Karpas-422 (cell line): ENCODE results near the genes PRR18 and CEP43.

GRCh38 chr6:163965841-163966576, 551.5 kb downstream of the QKI start:
- PRO-cap, result no peak
- RAMPAGE, long total RNA, result no peak

- PRO-cap, result no peak
- RAMPAGE, long total RNA, result no peak
Observed at GRCh38 chr6:164396211-164396745, 913.1 kb downstream of the C6orf118 start.

DNA sequence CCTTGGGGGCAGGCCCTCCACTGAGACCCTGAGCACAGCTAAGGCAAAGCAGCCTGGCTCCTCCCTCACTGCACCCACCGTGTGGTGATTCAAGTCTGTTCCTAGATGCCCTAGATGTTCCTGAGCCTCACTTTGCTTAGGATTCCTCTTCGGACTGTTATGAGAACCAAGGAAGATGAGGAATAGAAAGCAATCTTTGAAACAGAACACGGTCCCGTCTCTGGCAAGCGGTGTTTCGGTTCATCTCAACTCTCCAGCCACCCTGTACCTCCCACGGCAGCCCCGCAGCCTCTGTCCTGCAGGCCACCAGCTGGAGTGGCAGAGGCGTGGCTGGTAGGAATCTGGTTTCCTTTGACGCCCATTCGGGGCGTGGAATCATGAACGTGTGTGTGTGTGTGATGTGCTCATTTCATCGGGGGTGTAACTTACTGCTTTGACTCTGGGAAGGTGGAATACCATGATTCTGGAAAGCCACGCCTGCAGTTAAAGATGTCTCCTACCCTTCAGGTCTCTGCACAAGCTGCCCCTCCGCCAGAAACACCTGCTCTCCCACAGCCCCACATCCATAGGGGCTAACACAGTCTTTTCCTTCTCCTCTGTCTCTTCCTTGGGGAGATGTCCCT, 21.3 kb downstream of the PDE10A start:
- PRO-cap, result no peak
- RAMPAGE, long total RNA, result no peak

GRCh38 chr6:165662119-165662645, 859 bp downstream of the PDE10A start:
- PRO-cap, result no peak
- RAMPAGE, long total RNA, result no peak

DNA sequence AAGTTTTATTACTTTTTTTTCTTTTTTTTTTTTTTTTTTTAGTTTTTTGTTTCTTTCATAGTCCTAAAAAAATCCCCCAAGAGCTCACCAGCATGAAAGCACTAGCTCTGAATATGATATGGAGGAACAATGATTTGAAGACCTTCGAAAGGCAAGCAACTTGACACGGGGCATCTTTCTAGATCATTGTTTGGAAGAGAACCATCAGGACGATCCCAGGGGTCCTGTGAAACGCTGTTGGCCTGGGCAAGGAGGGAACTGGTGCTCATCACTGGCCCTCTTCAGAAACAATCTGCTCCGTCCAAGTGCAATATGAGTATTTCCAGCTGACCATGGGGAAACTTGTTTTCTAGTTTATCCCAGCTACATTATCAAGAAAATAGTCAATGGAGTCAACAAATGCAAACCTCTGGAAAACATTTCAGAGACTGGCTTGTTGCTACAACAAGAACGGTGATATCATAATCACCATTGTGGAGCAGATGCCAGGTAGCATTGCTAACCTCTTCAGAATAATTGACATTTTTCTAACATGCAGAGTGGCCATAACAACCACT, 111.8 kb upstream of the PDE10A start:
- PRO-cap, result no peak
- RAMPAGE, long total RNA, result no peak

GRCh38 chr6:166308260-166309027, at the start of gene PRR18:
Gene PRR18, minus strand, starts transcription at chr6:166308392.
- PRO-cap, result no peak
- RAMPAGE, long total RNA, result no peak

DNA sequence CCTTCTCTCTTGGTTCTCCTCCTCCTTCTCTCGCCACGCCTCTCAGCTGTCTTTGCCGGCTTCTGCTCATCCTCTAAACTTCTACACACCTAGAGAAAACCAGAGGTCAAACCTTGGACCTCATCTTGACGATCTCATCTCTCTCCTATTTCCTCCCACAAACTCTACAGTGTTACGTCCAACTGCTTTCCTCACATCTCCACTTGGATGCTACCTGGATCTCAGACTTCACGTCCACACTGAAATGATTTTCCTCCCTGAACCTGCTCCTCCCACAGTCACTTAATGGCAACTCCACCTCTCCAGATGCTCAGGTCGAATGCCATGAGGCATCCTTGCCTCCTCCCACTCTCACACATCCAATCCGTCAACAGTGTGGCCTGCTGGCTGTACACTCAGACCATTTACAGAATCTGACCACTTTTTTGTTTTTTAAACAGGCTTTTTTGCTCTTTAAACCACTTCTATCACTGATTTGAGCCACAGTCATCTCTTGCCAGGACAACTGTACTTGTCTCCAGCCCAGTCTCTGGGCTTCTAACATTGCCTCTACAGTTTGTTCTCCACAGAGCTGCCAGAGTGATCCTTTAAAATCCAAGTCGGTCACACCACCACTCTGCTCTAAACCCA, 2.5 kb downstream of the SFT2D1 start:
- PRO-cap, result no peak
- RAMPAGE, long total RNA, result no peak

DNA sequence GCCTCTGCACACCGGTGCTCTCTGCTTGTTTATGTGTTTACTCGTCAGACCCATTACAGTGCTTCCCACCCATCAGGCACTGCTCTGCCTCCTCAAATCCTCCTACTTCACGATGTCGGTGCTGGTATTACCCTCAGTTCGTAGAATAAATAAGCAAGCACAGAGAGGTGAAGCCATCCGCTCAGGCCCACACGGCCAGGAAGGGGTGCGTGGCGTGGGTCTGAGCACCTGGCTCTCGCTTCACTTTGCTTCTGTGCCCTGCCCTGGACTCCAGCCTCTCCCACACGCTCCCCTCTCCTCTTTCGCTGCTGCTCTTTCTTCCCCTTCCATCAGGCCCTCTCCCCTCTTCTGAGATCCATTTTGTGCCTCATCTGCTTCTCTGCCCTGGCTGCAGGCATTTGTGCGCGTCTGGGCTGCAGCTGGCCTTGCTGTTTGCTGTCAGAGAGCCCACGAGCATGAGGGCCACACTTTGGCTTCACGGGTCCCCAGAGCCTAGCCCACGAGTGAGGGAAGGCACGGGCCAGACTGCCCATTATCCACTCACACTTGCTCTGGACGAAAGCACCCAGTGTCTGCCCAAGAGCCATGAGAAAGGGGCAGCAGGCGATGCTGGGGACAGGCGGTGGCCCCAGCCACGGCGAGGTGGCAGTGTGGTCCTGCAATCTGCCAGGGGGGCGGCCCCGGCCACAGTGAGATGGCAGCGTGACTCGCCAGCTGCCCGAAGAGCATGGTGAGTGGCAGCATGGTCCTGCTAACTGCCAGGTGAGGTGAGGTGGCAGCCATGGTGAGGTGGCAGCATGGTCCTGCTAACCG, 96.2 kb upstream of the MPC1 start:
- PRO-cap, result no peak
- RAMPAGE, long total RNA, result no peak

GRCh38 chr6:166556689-166557482, 29.6 kb downstream of the RAMACL start:
- PRO-cap, result no peak
- RAMPAGE, long total RNA, result no peak

DNA sequence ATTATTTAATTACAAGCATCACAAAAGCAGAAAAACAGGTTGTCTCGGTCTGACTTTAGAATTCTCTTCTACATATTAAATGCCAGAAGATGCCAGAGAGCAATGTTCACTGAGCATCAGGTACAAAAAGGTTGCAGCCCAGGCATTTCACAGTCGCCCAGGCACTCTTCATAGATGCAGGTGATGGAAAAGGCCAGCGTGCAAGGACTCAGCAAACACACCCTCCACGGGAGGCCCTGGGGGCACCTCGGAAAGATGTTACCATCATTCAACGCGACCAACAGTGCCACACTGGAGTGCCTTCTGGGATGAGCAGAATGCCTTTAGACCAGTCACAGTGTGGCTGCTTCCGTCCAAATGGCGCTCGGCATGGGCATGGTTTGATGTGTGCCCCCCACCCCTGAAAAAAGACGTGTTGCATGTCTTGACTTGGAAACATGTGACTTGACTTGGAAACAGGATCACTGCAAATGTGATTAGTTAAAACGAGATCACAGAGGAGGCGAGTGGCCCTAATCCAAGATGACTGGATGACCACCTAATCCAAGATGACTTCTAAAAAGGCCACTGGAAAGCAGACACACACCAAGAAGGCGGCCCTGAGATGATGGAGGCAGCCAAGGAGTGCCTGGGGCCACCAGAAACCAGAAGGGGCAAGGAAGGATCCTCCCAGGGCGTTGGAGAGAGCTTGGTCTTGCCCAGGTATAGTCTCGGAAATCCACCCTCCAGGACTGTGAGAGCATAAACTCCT, 4.7 kb upstream of the RAMACL start:
- PRO-cap, result no peak
- RAMPAGE, long total RNA, result no peak

DNA sequence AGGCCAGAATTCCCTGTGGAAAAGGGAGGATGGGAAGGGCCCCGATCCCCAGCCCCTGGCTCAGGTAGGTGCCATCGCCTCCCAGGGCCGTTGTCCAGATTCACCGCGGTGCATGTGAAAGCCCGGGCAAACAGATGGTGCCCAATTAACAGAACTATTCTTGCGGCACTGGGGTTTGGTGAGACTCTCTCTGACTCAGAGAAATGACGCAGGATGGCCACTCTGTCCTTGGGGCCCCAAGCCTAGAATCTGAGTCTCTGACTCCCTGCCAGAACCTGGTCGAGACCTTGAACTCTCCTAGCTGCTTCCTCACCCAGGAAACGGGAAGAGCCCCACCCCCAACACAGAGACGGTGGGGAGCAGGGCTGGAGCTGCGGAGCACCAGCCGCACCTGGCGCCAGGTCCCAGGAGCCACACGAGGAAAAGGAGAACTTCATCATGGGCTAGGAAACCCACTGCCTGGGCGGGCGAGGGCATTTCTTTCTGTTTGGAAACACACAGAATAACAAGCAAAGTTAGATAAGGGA, 29.7 kb upstream of the RPS6KA2 start:
- PRO-cap, result no peak
- RAMPAGE, long total RNA, result no peak

GRCh38 chr6:166862743-166863211, 93.6 kb downstream of the RNASET2 start:
- PRO-cap, result no peak
- RAMPAGE, long total RNA, result no peak

DNA sequence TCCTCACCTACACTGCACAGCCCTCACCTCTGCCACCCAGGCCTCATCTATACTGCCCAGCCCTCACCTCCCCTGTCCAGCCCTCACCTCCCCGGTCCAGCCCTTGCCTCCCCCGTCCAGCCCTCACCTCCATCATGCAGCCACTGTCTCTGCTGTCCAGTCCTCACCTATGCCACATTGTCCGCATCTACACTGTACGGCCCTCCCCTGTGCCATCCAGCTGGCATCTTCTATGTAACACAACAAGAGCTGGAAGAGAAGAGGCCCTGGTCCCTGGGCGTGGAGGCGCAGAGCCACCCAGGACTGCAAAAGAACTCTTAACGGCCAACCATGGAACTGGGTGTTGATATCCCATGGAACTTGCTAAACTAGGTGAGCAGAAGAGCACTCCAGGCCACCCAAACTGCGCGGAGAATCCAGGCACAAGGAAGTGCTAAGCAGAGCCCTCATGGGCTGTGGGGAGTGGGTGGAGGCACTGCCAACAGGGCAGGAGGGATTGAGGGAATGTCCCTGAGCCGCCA, 30.9 kb downstream of the RNASET2 start:
- PRO-cap, result no peak
- RAMPAGE, long total RNA, result no peak

GRCh38 chr6:166951876-166953145, 4.0 kb downstream of the RNASET2 start:
- PRO-cap, result no peak
- RAMPAGE, long total RNA, result no peak

DNA sequence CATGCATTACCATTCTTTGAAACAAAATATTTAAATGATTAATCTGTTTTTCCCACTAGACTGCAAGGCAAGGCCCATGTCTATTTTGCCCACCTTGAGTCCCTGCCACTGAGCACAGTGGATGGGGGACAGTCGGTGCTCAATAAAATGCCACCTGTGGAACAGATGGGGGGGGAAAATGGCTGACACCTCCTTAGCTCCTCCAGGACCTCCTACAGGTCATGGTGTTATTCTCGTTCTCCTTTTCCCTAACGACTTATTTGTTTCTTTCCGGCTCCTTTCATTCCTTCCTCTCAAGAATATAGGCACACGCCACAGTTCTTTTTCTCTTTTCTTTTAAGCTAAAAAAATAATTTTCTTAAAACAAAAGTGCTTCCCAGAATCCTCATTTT, 1.3 kb upstream of the RNASET2 start:
- PRO-cap, result no peak
- RAMPAGE, long total RNA, result no peak

DNA sequence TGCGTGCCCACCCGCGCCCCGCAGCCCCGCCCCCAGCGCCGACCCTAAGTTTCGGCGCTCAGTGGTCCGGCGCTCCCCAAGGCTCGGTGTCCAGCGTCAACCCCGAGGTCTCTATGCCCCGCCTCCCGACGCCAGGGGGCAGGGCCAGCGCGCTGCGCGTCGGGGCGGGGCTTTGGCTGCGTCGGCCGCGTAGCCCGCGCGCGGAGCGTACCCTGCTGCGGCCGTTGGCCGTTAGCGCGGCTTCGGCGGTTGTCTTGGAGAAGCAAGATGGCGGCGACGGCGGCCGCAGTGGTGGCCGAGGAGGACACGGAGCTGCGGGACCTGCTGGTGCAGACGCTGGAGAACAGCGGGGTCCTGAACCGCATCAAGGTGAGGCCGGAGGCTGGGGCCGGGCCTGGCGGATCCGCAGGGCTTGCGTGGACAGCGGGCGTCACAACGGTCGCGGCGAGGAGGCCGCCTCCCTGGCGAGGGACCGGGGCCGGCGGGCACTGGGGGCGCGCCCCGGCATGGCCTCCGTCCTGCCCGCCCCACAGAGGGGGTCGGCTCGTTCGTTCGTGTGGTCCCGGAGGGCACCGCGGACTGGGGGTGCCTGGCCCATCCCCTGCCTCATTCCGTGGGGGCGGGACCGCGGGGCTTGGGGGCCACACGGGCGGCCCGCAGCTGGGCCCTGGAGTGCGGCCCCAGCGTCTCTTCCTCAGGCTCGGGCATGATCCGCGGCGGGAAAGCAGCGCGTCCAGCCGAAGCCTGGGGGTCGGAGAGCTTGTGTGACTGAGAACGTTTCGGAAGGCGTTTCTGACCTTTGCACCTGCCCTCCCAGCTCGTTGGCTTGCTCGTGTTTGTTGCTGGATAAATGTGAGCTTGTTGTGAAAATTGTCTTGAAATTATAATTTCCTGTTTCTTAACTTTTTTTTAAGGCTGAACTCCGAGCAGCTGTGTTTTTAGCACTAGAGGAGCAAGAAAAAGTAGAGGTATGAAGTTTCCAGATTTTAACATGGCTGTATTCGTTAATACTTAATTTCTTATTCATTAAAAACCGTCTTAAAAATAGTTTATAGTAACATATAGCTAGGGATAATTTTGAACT, at the start of gene CEP43:
CEP43 (plus strand) TSS at position 252 of the 1,084 bp plus-strand sequence.
- PRO-cap, result bidirectional peak, plus-strand start at position 72 of the sequence, minus-strand start outside the sequence
- RAMPAGE, long total RNA, result no peak

DNA sequence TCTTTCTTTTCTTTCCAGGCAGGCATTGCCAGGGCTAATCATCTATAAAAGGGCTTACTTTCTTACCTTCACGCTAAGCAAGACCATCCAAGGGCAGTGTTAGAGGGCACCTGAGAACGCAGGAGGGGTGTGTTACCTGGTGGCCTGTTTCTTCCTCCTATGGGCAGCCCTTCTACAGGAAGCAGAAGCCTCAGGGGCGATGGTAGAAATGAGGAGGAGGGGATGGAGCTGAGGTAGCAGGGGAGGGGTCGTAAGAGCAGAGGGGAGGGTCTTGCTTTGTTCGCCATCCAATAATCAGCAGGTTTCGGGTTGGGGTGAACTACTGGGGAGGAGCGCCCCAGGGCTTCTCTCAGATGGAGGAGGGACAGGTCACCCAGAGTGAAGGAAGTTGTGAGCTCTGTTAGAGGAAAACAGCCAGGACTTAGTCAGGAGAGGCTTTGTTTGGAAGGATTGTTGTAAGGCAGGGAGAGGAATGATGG, 1.5 kb upstream of the CCR6 start:
- PRO-cap, result no peak
- RAMPAGE, long total RNA, result no peak

DNA sequence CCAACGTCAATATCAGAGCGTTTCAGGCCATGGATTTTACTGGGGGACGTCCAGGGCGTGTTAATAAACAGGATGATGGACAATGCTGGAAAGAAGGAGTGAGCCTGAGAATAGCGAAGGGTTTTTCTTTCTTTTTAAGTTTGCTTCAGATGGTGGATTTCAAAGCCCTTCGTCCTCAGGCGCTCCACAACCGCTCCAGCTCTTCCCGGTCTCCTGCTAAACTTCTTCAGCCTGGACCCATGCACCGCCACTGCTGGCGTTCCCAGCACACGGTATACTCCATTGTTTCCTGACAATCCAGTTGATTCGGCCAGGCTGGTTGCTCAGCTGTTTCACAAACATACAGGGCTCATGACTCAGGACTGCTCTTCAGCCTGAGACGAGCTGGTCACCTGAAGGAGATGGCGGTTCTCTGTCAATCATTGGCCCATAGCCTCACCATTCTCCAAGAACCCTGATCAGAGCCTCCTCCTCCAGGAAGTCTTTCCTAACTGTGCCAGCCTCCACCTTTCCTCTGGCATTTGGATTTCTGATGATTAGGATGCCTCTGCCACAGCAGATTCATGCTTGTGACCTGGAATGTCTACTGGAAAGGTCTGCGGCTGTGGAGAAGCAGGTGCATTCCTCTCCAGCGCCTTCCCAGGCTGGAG, 12.0 kb downstream of the CCR6 start:
- PRO-cap, result no peak
- RAMPAGE, long total RNA, result no peak

DNA sequence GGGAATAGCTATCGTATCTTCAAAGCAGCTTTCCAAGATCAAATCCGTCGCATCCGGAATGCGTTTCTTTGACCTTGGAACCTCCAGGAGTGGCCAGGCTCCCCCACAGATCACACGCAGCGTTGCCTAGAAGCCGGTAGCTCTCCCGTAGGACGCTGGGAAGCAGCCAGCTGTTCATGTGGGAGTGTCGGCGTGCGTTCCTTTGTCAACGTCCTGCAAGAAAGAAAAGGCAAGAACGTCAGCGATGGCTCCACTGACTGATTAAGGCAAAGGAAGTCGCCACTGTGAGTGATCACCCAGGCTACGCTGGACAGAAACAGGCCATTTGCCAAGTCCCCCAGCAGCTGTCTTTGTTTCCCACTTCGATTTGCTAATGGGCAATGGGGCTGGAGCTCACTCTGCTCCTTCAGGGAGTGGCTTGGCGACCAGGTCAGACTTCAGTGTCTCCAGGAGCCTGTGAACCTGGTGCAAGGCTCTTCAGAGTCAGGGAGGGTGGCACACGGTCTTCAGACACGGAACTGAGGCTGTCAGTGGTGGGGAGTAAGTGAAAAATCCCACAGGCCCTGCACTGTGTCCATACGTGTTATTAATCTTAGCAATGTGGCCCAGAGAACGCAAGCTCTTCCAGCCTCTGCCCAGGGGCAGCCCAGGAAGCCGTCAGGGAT, 49.3 kb upstream of the UNC93A start:
- PRO-cap, result no peak
- RAMPAGE, long total RNA, result no peak

DNA sequence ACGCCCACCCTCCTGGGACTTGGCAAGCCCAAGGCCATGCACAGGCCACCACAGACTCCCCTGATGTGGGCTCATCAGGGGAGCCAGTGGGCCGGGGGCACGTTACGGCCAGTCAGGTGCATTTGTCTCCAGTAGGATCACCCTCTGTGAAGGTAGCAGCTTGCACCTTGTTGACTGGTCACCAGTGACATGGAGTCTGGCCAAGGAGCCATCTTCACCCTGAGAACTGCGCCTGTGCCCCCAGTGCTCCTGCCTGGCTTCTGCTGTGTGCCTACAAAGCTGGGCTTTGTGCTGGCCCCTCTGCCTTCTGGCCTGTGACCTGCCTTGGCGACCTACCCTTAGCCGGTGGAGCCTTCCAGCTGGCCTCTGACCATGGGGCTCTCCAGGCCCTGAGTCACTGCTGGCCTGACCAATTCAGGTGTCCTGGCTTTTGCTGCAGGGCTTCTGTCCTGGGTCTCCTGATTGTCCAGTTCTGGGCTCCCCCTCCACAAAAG, 14.1 kb upstream of the UNC93A start:
- PRO-cap, result no peak
- RAMPAGE, long total RNA, result no peak